Peritoneum (tissue), 1 donor: ENCODE measurements around a stretch of chr12.

- PRO-cap: no peak
These were observed 121.7 kb downstream of the TMEM132C start for GRCh38 chr12:128388510-128389313.

DNA sequence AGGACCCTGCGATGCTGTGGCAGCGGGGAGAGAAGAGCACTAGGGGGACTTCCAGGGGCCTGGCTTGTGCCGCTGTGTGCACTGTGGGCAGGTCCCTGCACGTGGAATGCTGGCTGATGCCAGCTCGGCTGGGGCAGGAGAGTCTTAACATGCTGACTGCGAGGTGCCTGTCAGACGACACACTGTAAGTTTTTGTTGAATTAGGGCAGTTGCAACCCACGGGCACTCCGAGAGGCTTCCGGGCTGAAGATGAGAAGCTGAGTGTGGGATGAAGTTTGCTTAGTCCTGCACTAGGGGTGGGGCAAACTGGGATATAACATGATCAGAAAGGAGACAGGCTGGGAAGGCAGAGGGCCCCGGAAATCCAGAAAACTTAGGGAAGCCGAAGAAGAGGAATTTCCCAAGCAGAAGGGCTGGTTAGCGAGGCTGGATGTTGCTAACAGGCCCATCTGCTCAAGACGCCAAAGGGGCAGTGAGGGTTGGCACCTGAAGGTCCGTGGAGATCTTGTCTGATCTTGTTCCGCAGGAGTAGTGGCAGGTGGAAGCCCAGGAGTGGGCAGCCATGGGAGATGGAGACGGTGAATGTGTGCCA, 10.8 kb downstream of the GLT1D1 start:
- PRO-cap: no peak

GRCh38 chr12:128920377-128920911, 67.2 kb downstream of the GLT1D1 start:
- PRO-cap: no peak

GRCh38 chr12:129109466-129109852, 256.2 kb downstream of the GLT1D1 start:
- PRO-cap: no peak

GRCh38 chr12:130086480-130087050, 75.7 kb upstream of the FZD10 start:
- PRO-cap: no peak

DNA sequence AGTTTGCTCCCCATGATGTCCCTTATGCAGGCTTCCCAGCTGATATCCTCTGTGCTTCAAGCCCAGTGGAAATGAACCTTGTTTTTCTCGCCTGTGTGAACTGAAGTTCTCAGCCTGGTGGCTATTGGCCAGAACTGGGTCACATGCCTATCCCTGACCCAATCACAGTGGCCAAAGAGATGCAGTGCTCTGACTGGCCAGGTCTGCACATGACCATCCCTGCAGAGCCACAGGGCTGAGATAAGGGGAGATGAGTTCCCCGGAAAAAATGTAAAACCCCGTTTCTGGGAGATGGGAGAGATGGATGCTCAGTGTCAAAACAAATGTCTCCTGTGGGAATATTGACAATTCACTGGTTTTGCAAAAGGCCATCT, 34.7 kb upstream of the FZD10 start:
- PRO-cap: no peak

GRCh38 chr12:130339965-130340355, 2.3 kb downstream of the PIWIL1 start:
- PRO-cap: no peak

DNA sequence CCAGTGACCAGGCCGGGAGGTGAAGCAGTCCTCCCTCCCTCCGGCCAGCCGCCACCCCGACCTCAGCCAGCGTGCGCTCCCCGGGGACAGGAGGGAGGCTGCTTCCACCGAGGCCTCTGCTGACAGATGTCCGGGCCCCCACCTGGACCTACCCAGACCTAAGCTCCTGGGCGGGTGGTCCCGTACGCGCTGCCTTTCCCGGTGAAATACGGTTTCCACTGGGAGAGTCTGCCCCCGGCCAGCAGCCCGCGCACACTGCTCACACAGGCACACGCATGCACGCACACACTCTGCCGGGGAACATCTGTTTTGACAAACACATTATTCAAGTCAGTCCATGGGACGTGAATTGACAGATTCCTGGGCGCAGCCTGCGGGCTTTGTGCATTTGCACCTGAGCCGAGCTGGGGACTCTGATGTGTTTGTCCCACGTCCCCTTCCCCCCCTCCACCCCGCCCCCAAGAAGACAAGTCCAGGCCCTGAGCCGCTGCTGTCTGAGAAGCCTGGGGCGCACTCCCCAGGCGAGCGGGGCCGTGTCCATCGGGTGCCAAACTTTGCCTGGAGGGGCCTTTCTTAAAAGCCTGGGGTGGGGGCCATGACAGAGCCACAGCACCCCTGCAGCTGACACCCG, 667 bp downstream of the RIMBP2 start:
- PRO-cap: no peak

DNA sequence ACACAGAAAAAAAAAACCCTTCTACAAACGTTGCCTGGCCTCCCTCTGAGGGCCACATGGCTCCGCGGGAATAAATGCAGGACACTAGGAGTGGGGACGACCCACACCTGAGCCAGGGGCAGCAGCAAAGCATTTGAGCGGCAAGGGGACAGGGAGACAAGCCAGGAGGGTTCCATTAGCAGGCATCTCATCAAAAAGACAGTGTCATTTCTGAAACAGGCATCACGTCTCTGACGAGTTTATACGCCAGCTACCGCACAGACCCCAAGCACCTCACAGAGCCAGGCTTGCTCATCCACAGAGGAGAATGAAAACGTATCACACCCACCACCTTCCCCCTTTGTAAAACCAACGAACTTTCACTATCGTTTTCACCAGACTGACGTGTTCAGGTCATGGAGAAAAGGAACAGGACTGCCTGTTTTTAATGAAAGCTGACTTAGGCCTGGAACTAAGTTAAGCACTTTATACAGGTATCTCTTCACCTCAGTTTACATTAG, 42.1 kb downstream of the STX2 start:
- PRO-cap: no peak

GRCh38 chr12:130954355-130955018, 780 bp downstream of the ADGRD1 start:
- PRO-cap: no peak

- PRO-cap: no peak
These were observed 40.1 kb downstream of the ADGRD1 start for GRCh38 chr12:130993704-130994407.

GRCh38 chr12:131028273-131029250, 74.9 kb downstream of the ADGRD1 start:
- PRO-cap: no peak

GRCh38 chr12:131129314-131129665, 175.6 kb downstream of the ADGRD1 start:
- PRO-cap: no peak

DNA sequence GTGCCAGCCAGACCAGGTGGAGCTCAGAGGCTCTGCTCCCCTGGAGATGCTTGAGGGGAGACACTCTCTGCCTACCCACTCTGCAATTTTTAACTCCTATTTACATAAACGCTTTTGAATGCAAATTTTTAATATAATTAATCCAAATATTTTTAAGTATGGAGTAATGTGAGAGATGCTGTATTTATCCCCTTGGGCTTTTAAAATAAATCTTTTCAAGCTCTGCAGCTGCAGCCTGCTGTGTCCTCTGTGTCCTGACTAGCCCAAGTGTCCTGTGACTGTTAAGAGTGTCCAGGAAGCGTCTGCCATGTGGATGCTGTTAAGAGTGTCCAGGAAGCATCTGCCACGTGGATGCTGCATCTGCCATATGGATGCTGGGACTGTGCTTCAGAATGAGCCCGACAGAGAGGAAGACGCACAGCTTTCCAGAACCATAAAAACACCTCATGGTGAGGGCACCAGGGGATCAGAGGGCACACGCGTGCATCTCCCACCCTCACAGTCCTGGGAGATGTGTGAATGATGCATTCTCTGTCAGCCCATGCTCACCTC, 307.2 kb downstream of the ADGRD1 start:
- PRO-cap: no peak

- PRO-cap: no peak
These were observed 344.5 kb upstream of the SFSWAP start for GRCh38 chr12:131366181-131366968.

DNA sequence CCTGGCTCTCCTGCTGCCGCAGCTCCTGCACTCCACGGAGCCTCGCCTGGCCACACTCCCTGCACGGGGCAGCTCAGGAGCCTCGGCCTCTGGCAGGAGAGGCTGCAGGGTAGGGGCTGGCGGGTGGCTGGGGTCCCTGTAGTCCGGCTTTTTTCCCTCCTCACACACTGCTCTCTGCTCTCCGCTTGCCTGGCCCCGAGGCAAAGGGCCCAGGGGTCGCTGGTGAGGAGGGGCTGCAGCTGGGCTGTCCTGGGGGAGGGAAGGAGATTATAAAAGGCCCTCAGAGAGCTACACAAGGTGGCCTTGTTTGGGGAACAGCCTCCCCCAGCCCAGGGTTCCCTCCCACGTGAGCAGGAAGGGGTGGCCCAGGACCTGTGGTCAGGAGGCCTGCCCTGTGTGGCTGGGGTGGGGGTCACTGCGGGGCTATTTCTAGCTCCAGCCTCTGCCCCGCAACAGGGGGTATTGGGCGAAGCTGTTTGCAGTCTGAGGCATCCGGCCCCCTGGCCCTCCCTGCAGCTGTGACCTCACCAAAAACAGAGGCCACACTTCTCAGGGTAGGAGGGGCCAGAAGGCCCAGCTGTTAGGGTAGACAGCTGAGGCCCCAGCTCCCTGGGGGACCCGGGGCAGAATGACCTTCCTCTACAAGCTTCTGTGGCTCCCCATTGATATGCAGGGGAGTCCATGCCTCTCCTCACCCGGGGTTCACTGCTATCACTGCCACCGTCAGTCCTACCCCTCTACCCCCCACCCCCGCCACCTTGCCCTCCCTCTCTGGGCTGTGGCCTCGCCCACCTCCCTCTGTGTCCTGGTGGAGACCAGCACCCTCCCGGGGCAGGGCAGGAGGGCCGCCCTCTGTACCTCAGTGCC, 88.8 kb upstream of the SFSWAP start:
- PRO-cap: no peak

GRCh38 chr12:131773502-131774512, 54.4 kb upstream of the MMP17 start:
- PRO-cap: no peak

DNA sequence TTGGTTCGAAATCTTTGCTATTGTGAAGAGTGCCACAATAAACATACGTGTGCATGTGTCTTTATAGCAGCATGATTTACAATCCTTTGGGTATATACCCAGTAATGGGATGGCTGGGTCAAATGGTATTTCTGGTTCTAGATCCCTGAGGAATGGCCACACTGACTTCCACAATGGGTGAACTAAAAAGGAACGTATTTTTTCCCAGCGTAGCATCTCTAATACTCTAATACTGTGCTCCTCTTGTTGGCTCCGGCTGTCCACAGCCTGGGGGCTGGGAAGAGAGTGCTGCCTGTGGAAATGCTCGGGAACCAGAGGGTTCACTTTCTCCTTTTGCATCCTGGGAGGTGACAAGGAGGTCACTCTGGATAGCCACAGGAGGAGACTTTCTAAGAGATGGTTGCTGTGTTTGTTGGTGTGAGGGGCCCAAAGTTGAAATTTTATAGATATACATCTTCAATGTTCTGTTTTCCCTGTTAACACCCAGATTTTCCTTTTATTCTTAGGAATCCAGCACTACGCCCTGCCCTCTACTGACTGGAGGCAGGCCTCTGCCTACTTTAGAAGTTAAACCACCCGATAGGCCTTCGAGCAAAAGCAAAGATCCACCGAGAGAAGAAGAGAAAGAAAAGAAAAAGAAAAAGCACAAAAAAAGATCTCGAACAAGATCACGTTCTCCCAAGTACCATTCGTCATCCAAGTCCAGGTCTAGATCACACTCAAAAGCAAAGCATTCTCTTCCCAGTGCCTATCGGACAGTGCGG, 50.5 kb upstream of the MMP17 start:
- PRO-cap: no peak

DNA sequence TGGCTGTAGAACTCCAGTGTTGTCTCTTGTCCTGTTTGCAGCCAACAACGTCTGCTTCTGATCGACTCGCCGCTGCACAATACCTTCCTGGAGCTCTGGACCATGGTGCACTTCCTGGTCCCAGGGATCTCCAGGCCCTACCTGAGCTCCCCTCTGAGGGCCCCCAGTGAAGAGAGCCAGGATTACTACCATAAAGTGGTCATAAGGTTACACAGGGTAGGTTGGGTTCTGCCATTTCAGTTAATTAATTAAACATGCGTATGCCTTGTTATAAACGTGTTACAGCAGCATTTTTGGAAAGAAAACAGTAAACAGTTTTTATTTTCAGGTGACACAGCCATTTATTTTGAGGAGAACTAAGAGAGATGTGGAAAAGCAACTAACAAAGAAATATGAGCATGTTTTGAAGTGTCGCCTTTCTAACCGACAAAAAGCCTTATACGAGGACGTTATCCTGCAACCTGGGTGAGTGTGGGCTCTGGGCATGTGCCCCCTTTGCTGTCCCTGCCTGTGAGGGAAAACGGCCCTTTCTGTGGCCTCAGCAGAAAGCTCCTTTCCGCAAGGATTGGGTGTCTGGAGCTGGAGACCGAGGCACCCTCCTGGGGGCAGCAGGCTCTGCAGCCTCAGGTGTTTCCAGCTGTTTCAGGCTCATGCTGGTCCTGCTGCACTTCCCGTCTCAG, 63.8 kb downstream of the EP400 start:
- PRO-cap: no peak

GRCh38 chr12:132034928-132035705, 85.4 kb downstream of the EP400 start:
- PRO-cap: no peak